Endodermal cell (in vitro differentiated cells): ENCODE results near the genes KLF3 and KLHL5.

DNA sequence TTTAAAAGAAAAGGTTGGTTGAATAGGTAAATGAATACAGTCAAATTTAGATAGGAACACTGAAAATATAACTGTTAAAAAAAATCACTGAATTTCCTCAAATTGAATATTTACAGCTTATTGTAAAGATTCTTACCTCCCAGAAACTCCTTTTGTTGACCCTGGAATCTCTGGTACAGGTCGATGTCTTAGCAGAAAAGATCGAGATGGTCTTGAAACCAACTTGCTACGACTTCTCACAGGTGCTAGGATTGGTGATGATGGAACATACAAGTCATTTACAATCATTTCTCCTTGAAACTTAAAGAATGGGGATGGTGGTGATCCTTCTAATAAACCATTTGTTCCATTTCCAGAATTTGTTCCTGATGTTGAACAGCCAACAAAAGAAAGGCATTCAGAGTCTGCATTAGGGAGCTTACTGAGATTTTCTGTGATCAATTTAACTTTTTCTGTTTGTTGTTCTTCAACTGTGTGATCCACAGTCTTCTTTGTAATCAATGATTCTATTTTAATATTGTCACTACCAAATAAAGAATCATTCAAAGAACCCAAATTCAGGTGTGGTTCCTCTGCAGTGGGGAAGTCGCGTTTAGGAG is 15.8 kb downstream of the ARAP2 start:
- PRO-cap: no peak

DNA sequence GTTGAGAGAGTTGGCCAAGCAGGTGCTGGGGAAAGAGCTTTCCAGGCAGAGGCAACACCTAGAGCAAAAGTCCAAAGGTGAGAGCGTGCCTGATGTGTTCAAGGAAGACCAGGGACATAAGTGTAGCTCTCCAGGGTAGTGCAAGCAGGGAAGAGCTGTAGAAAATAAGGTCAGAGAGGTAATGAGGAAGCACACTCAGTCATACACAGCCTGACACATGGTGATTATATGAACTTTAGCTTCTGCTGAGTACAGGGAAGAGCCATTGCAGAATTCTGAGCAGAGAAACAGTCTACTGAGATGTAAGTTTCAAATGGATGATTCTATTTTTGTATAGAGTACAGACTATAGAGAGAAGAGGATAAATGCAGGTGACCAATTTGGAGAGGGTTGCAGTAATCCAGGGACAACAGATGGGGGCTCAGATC is 264.9 kb upstream of the NWD2 start:
- PRO-cap: no peak

- PRO-cap: no peak
These were observed 26.5 kb upstream of the C4orf19 start for GRCh38 chr4:37427276-37427667.

GRCh38 chr4:37452946-37453724 is 590 bp upstream of the C4orf19 start:
- PRO-cap: no peak

DNA sequence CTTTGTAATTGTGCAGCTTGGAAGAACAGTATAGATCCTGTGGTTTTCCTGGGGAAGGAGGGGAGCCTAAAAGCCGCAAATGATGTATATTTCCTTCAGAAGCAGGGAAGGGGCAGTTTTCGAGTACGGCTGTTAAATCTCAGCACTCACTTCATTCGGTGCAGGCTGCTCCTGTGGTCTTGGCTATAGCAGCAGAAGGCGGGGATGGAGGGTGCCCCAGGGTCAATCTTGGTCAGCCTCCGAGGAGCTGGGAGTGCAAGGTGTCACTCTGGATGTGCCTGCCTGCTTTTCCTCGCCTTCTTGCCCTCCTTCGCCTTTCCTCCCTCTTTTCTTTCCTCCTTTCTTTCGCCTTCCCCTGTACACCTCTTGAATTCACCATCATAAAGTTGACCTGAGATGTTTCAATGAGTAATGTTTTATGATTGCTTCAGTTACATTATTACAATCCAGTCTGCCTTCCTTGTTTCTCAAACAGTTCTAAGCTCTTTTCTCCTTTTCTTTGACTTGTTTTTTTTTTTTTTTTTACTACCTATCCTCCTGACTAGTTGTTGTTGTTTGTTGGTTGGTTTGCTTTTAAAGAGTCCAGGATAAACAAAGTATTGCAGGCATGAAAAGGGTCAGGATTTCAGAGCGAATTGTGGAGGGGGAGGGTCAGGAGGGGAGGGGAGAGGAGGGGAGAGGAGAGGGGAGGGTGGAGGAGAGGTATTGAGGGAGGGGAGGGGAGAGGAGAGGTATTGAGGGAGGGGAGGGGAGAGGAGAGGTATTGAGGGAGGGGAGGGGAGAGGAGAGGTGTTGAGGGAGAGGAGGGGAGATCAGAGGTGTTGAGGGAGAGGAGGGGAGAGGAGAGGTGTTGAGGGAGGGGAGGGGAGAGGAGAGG is 101.4 kb downstream of the RELL1 start:
- PRO-cap: no peak

DNA sequence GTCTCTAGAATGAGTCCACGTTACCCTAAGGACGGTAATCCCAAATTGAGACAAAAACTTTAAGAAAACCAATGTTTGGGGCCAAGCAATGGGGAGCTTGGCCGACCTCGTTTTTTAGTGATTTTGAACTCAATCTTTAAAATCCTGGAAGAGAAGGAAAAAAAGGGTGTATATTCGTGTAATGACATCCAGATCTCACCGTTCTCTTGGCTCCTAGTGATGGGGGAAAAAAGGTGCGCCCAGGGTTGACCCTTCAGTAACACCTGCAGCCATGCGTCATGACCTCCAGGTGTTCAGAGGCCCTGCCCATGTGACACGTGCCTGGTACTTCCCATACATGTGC is 90.4 kb downstream of the RELL1 start:
- PRO-cap: no peak

DNA sequence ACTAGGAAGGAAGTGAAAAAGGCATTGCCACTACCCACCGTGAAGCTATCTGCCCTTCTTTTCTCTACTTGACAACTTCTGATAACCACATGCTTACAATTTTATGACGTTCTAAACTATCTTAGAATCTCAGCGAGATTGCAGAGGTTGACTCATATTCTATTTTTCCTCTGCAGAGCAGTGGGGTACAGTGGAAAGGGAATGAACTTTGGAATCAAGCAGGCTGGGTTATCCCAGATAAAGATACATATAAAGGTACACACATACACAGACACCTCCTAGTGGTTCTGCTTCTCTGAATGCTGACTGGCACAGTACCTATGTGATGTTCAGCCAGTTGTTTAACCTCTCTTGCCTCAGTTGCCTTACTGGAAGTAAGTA is 3.1 kb downstream of the RELL1 start:
- PRO-cap: no peak

DNA sequence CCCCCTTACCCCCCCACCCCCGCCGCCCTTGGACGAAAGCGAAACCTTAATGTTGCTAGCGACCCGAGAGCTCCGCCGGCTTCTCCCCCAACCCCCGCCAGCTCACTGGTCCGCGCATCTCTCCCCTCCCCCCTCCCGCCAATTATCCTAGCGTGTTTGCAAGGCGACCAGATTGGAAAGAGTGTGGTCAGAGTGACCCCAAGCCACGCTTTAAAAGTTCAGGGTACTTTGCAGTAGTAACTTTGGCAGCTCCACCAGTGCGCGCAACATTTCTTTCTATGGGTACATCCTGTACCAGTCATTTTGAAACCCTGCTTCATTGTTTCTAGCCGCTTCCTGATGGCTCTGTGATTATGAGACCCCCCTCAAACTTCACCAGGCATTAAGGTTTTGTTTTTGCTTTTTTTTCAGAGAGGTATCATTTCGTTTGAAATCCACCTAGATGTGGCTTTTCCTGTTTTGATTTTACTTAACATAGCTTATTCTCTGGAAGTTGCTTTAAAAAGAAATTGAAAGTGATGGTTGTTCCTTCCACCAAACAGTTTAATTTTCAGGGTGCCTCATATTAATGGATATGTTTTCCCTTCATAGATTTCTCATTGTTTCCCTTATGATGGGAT is 754 bp downstream of the TBC1D1 start:
- PRO-cap: no peak

GRCh38 chr4:37956928-37957312 is 3.3 kb upstream of the PTTG2 start:
- PRO-cap: no peak

- PRO-cap: no peak
These were observed 118.1 kb downstream of the PTTG2 start for GRCh38 chr4:38078070-38079011.

DNA sequence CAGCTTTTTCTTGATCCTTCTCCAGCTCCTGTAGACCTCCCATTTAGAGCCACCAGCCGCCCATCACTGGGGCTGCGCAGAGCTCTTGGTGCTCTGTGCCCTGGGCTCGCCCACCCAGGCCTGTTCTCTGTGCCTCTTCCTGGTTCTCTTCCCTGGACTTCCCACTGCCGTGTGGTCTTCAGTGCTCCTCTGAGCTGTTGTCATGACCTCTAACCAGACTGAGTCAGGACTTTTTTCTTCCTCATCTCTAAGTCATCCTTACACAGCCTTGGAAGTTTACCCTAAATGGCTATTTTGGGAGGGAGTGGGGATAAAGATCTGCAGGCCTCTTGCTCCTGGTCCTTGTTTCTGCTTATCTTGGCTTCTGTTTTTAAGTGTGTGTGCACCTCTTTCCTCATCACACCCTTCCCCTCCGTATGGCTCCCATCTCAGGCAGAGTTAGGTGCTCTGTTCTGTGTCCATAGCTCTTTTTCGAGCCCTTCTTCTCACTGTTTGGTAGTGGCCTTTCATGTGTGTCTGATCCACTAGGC is 122.5 kb downstream of the PTTG2 start:
- PRO-cap: no peak

DNA sequence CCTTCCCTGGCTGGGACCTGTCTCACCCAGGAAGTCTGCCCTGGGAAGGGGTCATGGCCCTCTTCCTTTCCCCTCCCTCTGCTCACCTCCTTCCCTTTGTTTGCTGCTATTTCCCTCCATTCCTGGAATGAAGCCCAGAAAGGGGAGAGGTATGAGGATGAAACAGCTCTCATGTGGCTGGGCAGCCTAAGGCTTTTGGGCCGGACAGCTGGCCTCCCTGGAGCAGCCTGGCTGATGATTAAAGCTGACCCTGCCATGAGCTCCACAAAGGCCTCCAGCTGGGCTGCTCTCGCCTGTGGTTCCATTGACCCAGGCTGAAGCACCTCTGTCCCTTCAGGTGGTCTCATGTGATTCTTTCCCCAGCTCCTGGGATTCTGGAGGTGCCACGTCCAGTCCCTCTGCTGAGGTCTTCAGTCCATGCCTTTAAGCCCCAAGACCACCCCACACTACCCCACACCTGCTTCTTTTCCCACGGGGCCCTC is 202.1 kb downstream of the PTTG2 start:
- PRO-cap: no peak

DNA sequence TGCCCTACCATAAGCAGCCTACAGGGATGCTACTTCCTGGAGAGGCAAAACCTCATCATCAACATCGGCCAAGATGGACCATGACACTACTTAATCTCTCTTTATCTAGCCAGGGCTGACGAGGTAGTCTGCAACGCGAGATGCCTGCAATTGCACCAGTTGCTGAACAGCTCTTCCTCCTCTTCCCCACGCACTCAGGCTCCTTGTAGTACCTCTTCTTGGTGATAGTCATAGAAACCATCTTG is 271.6 kb downstream of the PTTG2 start:
- PRO-cap: no peak

- PRO-cap: no peak
These were observed 350.1 kb downstream of the PTTG2 start for GRCh38 chr4:38310345-38310609.

- PRO-cap: no peak
These were observed 344.3 kb upstream of the KLF3 start for GRCh38 chr4:38319612-38320272.

GRCh38 chr4:38366347-38366774 is 297.6 kb upstream of the KLF3 start:
- PRO-cap: no peak

- PRO-cap: no peak
These were observed 38.5 kb upstream of the KLF3 start for GRCh38 chr4:38625474-38625937.

DNA sequence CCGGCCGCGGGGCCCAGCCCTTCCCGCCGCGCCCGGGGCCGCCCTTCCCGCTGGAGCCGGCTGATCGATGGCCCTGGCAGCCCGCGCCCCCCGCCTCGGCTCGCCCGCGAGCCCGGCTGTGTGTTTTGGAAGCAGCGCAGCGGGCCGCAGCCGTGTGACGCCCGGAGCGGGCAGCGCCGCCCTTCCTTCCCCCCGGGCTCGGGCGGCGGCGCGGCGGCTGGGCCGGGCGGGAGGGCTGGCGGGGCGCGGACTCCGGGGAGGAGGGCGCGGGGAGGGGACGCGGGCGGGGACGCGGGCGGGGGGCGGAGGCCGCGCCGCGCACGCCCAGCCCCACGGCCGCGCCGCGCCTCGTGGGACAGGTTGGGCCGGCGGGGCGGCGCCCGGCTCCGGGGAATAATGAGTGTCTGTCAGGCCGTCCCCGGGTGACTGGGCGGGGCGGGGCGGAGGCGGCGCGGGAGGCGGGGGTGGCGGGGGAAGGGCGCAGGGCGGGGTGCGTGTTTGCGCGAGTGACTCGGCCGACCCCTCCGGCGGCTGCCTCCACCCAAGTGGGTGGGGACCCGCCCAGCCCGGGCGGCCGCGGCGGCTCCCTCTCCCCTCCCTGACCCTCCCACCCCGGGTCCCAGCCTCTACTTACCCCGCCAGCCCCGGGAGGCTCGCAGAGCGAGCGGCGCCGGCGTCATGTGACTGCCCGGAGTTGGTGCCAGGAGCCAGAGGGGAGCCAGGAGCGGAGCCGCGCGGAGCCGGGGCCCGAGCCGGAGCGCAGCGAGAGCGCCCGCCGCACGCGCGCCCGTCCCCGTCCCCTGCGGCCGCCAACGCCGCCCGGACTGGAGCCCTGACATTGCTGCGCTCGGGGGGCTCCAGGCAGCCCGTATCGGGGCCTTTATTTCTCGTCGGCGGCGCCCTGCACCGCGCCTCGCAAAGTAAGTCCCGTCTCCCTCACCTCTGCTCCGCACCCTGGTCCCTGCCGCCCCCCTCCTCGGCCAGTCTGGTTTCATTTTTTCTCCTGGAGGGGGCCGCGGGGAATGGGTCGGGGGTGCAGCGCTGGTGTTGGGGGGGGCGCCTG is at the start of gene KLF3:
Gene KLF3 (plus strand): TSS at position 658 of the 1,063 bp plus-strand sequence.
- PRO-cap: bidirectional peak, plus-strand start at position 503 of the sequence, minus-strand start at position 398 of the sequence; bidirectional peak, plus-strand start at position 710 of the sequence, minus-strand start at position 682 of the sequence; bidirectional peak, plus-strand start at position 883 of the sequence, minus-strand start at position 826 of the sequence

GRCh38 chr4:38869522-38869918 is 1.9 kb downstream of the FAM114A1 start:
- PRO-cap: no peak

- PRO-cap: no peak
These were observed at the start of gene KLHL5 for GRCh38 chr4:39062019-39063002. KLHL5 (plus strand) TSS chr4:39062232.